ENCODE results near the genes FADS1 and SCGB2A2.

- PRO-cap = no peak
- RAMPAGE, long total RNA, 4 experiments = no peak in any of the 4 experiments
These were observed 29.2 kb upstream of the SYT7 start for GRCh38 chr11:61609991-61610550.

- PRO-cap = no peak
- RAMPAGE, long total RNA, 4 experiments = no peak in any of the 4 experiments
These were observed 10.8 kb downstream of the DAGLA start for GRCh38 chr11:61690950-61691400.

DNA sequence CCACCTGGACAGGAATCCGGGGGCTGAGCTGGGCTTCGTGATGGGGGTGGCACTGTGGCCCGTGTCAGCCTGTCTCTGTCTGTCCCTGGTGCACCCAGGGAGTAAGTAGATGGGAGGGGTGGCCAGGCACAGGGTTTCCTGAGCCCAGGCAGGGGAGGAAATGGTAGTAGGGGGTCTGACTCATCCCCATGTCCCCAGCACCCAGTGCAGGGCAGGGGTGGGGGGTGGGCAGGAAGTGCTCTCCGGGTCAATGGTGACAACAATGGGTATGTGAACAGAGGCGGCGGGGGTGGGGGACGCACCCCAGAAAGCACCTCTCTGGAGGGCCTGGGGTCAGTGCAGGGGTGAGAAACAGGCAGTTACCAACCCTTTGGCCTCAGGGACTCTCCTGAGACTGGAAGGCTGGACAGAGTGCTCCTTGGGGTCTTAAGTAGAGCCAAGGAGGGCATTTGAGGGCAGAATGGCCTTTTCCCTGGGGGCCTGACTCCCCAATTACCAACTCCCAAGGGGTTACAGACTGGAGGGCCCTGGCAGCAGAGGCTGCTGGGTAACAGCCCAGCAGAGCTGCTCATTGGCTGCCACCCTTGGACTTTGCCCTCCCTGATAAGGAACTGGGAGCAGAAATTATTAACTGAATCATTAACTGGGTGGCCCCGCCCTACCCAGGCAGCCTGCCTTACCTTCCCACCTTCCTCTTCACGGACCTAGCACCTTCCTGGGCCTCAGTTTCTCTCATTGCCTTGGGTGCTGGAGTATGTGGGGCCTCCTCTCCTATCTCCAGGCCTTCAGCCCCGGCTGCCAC is 4.2 kb downstream of the MYRF start:
- PRO-cap = no peak
- RAMPAGE, long total RNA, 4 experiments = no peak in any of the 4 experiments

GRCh38 chr11:61764299-61764938 is 12.0 kb downstream of the MYRF start:
- PRO-cap = no peak
- RAMPAGE, long total RNA, 4 experiments = no peak in any of the 4 experiments

- PRO-cap = no peak
- RAMPAGE, long total RNA, 4 experiments = no peak in any of the 4 experiments
These were observed 16.5 kb downstream of the MYRF start for GRCh38 chr11:61768628-61769740.

- PRO-cap = no peak
- RAMPAGE, long total RNA, 4 experiments = no peak in any of the 4 experiments
These were observed 10.7 kb downstream of the FEN1 start for GRCh38 chr11:61803020-61804109.

DNA sequence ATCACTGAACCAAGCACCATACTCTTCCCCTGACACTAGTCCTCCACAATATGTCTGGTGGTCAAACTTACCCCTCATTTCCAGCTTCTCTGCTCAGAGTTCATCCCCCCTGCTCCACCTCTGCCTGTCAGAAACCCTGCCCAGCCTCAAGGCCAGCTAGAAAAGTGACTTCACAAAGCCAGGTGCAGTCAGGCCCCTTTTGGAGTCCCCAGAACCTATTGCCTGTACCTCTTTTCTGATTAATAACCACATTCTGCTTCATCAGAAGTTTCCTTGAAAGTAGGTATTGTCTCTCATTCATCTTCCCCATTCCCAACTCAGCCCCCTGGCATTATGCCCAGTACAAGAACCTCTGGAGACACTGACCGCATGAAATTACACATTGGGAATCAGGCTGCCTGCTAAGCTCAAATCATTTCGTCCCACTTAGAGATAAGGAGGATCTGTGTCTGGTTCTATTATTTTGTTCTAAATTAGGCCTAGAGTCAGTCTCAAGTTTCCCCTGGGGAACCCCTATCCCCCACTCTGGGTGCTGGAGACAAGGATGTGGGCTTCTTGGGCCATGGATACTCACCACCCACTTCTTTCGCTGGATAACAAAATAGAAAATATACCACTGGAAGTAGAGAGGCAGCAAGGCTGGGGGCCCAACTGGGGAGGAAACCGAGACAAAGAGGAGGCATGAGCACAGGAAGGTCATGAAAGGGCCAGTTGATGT is 11.6 kb downstream of the FEN1 start:
- PRO-cap = no peak
- RAMPAGE, long total RNA, 4 experiments = no peak in any of the 4 experiments

DNA sequence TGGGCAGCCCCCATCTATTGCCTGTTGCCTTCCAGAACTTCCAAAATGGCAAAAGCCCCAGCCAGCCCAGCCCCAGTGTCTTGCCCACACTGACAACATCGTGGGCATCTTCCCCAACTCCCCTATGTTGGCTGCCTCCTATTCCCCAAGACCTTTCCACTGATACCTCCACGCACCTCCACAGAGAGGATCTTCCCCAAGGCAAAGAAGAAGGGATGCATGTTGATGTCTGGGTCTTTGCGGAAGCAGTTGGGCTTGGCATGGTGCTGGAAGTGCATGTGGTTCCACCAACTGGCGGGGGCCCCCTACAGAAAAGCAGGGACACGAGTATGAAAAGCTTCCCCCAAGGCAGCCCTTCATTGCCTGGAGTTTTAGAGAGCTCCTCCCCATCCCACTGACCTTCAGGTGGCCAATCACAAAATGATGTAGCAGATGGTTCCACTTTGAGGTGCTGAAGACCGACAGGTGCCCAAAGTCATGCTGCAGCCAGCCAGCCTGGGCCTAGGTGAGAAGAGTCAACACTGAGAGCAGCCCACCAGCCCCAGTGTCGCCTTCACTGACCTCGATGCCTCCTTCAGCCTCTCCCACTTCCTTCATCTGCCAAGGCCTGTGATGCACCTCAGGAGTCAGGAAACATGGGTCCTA is 6.1 kb downstream of the FADS1 start:
- PRO-cap = no peak
- RAMPAGE, long total RNA, 4 experiments = no peak in any of the 4 experiments

DNA sequence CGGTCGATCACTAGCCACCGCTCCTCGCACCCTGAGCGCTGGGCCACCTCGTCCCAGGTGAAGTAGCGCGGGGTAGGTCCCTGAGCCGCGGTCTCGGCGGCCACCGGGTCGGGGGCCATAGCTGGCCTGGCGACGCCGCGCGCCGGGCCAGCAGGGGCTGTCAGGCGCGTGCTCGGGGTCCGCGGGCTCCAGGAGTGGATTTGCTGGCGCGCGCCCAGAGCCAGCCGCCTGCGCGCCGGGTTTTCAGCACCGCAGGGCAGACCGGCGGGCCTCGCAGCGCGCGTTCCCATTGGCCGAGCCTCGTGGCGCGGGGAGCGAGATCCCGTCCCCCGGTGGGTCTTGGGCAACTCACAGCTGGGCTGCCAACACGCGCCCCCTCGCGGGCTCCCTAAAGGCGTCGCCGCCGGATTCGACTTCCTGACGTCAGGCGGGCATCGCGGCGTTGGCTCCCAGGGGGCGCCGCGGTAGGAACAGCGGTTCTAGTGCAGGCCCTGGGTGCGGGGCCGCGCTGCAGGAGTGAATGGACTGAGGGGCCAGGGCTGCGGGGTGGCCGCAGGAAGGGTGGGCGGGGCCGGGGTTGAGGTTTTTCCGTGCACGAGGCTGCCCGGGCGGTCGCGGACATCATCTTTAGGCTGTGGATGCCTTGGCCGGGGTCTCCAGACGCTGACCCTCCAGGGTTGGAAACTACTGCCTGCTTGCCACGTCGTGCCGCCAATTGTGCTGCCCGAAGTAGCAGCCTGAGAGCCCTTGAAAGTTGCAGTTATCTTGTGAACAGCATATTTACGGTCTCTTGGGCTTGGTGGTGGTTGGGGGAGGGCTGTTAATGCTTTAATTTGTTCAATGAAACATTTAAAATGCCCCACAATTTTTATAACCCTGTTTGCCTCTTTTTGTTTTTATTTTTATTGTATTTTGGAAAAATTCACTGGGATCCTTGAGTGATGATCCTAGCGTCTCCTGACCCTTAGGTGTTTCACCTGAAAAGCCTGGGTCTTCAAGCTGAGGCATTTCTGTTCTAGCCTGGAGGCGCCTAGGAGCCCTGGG is at the start of gene FADS1:
TSS of gene FADS1 (minus strand) at position 364 of the 1,044 bp plus-strand sequence.
- PRO-cap = bidirectional peak, plus-strand start at position 473 of the sequence, minus-strand start at position 263 of the sequence
- RAMPAGE, long total RNA, 4 experiments = no peak in any of the 4 experiments

DNA sequence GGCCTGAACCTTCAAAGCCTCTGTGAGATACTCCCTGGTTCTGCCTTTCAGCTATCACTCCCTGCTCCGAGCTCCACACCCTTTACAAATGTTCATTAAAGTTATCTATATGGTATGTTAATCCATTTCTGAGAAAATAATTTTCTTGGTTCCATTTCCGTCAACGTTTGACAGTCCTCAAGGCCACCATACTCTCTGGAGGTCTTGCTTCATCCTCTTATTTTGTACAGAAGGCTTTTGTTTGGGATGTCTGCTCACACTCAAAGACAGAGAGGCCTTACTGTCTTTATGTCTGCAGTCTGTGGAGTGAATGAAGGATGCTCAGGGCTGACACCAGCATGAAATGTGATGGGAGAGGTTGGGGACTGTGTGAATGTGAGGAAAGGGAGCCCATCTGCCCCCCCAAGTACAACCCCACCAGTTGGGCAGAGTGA is 1.7 kb upstream of the FADS2 start:
- PRO-cap = no peak
- RAMPAGE, long total RNA, 4 experiments = no peak in any of the 4 experiments

GRCh38 chr11:61842140-61842684 is 14.1 kb downstream of the FADS2 start:
- PRO-cap = no peak
- RAMPAGE, long total RNA, 4 experiments = no peak in any of the 4 experiments

DNA sequence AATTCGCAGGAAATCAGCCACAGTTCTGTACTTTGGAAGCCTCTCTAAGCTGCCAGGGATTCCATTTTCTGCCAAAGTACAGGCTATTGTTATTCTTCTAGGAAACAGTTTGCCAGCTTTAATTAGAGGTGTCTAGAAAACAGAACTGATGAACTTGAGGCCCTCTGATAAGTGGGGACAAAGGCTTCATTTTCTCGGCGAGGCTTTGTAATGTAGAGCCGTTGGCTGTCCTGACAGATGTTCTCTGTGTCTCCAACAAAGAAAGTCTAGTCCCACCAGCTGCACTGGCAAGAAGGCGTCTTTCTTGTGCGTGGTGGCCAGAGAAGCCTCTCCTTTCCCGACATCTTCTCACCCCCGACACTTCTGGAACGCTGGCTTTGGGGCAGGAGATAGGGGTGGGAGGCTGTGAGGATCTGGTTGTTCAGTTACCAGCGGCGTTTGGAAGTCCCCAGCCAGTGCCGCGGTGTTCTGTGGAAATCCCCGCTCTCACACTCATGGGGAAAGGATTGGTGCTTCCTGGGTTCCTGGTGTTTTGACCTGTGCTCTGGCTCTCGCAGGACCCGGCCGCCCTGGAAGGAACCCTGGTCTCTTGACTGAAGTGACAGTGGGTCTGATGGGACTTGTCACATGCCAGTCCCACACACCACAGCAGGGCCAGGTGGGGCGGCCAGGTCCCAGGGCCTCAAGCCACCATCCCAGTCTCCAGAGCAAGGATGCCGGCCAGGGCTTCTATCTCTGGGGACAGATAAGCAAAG is 23.1 kb downstream of the FADS2 start:
- PRO-cap = no peak
- RAMPAGE, long total RNA, 4 experiments = no peak in any of the 4 experiments

GRCh38 chr11:61866290-61867371 is 24.7 kb downstream of the FADS3 start:
- PRO-cap = no peak
- RAMPAGE, long total RNA, 4 experiments = no peak in any of the 4 experiments

DNA sequence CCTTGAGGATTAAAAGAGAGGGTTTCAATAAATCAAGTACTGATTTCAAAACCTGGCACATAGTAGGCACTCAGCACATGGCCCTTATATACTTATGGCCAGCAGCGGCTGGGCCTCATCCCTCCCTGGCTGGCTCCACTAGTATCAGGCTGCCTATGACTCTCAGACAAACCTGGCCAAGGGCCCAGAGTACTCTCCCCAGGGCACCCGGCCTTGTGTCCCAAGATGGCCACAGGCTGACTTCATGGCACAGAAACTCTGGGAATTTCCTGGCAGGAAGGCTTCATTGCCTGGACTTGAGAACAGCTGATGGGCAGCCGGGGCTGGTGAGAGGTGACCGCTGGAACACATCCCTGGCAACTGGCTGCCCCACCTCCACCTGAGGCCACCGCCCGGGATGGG is 3.4 kb downstream of the FADS3 start:
- PRO-cap = no peak
- RAMPAGE, long total RNA, 4 experiments = no peak in any of the 4 experiments

GRCh38 chr11:61898881-61899725 is 7.8 kb upstream of the FADS3 start:
- PRO-cap = no peak
- RAMPAGE, long total RNA, 4 experiments = no peak in any of the 4 experiments

DNA sequence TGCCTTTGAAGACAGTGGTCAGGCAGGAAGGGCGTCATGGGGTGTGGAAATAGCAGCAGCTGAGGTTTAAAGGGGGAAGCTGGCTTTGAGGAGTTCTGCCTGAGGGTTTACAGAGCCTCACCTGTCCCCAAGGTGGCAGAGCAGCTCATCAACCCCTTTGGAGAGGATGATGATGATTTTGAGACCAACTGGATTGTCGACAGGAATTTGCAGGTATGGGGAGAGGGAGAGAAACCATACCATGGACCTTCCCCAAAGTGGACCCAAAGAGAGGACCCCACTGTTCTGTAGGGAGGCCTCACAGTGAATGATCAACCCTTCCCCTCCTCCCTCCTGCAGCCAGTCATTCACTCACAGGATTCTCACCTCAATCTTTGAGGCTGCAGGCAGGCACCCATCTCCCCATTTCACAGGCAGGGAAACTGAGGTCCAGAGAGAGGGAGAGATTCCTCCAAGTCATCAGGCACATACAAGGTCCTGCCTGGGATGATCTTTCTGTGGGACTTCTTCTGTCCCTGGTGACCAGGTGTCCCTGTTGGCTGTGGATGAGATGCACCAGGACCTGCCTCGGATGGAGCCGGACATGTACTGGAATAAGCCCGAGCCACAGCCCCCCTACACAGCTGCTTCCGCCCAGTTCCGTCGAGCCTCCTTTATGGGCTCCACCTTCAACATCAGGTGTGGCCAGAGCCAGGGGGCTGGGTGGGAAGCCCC is 7.9 kb downstream of the FTH1 start:
- PRO-cap = no peak
- RAMPAGE, long total RNA, 4 experiments = no peak in any of the 4 experiments

- PRO-cap = no peak
- RAMPAGE, long total RNA, 4 experiments = start-site peak on the plus strand in 1 of 4 experiments, at chr11:62145001-62145244 at its widest, 5 to 9 reads per replicate
These were observed 21.0 kb downstream of the INCENP start for GRCh38 chr11:62144646-62145459.

DNA sequence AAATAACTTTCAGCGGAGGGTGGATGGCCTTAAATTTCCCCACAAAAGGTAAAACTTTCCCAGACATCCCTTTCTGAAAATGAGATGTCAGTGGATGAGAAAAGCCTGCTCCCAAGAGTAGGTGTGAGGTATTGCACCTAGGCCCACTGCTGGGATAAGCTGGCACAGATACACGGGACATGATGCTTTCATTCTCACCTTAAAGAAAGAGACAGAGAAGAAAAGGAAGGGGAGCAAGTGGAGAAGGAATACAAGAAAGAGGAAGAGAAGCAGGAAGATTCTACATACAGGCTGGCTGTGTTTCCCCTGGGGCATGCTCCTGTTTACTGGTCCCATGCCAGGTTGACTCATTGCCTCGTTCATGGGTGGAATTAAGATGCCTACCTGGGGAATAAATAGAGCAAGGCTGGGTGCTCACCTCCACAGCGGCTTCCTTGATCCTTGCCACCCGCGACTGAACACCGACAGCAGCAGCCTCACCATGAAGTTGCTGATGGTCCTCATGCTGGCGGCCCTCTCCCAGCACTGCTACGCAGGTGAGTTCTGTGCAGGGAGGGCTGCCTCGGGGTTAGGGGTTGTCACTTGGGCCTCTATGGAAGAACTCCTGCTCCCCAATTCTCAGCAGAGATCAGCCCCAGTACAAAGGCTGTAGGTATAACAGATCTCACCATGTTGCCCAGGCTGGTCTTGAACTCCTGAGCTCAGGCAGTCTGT is at the start of gene SCGB2A2:
TSS of gene SCGB2A2 (plus strand) at position 423 of the 714 bp plus-strand sequence.
- PRO-cap = no peak
- RAMPAGE, long total RNA, 4 experiments = no peak in any of the 4 experiments

DNA sequence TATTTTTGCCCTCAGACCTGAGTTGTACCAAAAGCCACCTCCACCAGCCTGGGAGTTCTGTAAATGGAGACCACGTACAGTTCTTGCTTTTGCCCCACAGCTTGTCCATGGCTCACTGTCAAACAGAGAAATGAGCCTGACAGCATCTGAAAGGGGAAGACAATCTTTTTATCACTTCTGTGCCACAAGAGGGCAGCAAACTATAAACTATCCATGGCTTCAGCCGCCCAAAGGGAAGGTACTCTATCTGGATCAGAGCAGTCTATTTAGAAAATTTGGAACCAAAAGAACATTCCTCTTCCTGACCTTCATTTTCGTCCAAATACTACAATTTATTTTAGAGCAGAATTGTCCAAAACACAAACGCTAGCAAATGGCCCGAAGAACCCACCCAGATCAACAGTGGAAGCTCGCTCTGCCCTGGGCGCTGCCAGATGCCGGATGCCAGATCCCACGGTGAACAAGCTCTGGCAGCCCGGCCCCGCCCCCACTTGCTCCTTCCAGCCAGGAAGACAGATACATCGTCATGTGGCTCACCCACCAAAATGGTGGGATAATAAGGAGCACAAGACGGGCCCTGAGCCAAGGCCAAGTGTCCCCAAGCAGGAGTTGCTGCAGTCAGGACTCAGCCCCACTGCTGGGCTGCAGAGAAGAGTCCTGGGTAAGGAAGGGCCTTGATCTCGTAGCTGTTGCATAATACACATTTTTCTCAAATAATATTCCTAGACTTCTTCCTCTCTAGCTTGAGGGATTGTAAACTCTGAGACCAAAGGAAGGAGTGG is 23.8 kb upstream of the SCGB1A1 start:
- PRO-cap = no peak
- RAMPAGE, long total RNA, 4 experiments = no peak in any of the 4 experiments

GRCh38 chr11:62399067-62399492 is 19.8 kb upstream of the SCGB1A1 start:
- PRO-cap = no peak
- RAMPAGE, long total RNA, 4 experiments = no peak in any of the 4 experiments